Placental pericyte (primary cell): ENCODE data around the gene TARS3.

DNA sequence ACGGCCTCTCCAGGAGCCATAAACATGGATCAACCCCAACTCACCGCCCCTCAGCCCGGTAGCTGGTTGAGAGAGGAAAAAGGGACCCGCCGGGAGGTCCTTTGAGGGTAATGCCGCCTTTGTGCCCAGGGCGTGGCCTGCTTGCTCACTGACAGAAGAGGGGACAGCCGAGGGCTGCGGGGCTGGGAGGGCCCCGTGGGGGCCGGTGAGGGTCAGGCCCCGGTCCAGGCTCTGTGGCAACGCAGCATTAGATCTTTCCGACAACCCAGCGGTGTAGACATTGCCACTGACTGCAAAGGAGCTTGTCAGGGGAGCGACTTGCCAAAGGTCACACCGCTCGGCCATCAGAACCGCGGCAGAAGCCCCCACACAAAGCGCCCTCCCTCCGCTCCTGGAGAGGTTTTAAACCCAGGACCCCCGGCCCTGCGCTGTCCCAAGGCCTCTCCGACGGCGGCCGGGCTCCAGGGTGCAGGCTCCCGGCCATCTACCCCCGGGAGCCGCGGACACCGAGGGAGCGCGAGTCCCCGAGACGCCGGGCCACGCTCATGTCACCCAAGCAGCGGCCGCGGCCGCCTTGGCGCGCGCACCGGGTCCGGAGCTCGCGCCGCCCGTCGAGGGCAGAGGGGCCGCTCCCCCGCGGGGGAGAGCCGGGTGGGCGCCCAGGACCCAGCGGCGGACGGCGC, 1.0 kb downstream of the PCSK6 start:
- CAGE, long polyA plus RNA, result no peak

DNA sequence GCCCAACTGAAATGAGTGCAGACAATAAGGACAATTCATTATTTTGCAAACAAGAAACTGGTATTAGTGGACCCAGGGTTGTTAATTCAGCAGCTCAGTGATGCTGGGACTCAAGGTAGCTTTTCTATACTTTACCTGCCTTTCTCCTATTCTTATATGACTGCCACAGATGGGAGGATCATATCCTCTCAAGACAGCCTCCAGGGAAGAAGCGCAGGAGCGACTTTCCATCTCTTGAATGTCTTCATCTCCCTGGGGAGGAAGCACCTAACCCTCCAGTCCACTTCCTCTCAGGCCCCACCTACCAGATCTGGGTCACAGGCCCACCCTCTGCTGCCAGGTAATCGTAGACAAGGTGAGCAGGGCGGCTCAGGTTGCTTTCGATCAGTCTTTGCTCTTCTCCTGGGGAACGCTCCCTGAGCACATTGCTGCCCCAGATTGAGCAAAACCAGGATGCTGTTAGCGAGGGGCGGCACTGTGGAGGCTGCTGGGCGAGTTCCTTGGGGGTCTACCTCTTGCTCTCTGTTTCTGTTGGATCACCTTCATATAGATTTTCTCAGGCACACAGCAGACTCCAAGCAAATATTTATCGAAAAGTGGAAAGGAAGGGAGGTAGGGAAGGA, 5.7 kb upstream of the PCSK6 start:
- CAGE, long polyA plus RNA, result no peak

DNA sequence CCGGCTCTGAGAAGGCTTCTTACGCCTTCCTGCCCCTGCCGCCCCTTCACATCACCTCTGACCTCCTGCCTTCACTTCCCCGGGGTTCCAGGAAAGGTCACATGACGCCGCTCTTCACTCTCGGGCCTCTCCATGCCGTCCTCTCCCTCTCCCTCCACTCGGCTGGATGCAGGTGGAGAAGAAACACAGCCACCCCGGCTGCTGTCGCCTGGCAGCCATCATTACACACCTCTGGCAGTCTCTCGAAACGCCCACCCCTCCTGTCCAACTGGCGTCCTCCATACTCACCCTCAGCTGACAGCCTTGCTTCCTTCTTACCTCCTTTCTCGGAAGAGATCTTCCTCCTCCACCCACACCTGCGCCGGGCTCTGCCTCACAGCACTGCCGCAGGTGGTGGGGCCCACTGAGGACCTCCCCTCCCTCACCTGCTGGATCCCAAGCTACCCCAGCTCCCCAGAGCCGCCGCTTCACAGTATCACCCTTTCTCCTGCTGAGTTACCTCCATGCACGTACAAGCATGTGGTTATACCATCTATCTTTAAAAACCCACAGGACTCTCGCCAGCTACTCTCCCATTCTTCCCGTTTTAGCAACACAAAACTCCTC, 7.1 kb upstream of the PCSK6 start:
- CAGE, long polyA plus RNA, result no peak

GRCh38 chr15:101568926-101569401, 79.5 kb upstream of the PCSK6 start:
- CAGE, long polyA plus RNA, result no peak

- CAGE, long polyA plus RNA, result no peak
These were observed 9.4 kb upstream of the TM2D3 start for GRCh38 chr15:101661629-101661987.

DNA sequence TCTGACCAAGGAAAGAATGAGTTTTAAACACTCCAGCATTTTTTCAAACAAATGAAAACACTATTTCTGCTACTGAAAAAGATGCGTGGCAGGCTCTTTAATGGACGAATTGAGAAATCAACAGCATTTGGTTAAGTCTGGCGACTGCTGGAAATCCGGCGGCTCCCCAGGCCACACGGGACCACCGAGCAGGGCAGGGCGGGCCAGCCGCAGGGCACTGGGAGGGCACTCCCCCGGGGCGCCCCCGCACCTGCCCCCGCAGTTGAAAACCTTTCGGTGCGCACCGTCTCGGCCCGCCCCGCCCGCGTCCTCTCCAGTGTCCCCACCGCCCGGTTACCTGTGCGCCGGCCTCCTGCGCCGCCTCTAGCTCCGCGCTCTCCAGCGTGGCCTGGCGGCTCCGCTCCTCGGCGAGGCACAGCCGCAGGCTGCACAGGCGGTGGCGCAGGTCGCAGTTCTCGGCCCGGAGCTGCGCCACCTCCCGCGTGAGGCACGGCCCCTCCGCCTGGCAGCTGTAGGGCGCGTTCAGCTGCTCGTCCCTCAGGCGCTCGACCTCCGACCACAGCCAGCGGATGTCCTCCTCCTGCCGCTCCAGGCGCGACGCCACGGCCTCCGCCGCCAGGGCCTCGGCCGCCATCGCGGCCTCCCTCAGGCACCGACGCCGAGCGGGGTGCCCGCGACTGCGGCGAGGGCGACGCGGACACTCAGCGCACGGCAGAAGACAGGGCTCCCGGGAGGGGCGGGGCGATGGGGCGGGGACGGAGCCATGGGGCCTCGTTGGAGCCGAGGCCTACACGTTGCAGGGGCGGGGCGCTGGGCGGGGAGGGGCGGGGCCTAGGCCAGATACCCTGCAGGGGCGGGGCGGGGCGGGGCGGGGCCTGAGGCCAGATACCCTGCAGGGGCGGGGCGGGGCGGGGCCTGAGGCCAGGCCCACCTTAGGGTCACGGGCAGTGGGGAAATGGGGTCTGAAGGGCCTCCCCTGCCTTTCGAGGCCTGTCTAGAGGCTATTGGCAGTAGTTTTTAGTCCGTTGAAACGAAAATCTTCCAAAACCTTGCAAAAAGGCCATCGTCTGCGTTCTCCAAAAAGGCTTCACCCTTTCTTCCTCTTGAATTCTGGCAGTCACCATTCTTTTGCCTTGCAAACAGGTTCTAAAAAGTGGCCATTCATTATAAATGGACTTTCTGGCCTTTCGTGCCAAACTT, at the start of gene TARS3:
TSS of gene TARS3 (minus strand) at position 720 of the 1,200 bp plus-strand sequence.
- CAGE, long polyA plus RNA, result no peak